Left ventricle myocardium (tissue), 1 donor: ENCODE measurements around the gene BAZ1A.

- PRO-cap = no peak
Measured at GRCh38 chr14:34425410-34425789, 36.6 kb downstream of the SPTSSA start.

- PRO-cap = no peak
Measured at GRCh38 chr14:34434254-34434934, 27.6 kb downstream of the SPTSSA start.

DNA sequence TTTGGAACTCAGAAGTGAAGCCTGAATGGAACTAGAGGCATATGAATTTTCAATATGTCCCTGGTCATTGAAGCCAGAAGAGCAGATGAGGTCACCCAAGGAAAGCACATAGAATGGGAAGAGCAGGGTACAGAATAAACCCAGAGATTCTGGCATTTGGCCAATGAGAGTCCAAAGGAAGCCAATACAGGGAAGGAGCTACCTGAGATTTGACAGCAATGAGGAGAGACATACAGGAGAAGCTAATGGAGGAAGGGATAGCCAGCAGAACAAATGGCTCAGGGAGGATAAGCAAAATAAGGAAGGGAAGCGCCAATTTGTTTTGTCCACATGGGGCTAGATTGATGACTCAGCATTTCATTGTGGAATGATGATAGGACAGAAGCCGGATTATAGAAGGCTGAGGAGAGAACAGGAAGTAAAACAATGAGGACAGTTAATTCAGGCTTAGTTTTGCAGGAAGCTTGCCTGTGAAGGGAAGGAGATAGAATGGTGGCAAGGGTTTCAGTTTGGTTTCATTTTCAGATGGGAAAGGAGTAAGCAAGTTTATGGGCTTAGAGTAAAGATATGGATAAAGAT is 3.1 kb upstream of the SPTSSA start:
- PRO-cap = no peak

- PRO-cap = no peak
Measured at GRCh38 chr14:34520594-34521154, 18.8 kb downstream of the EAPP start.

- PRO-cap = no peak
Measured at GRCh38 chr14:34650597-34651245, 20.8 kb upstream of the SNX6 start.

GRCh38 chr14:34680805-34681404 is 33.5 kb downstream of the CFL2 start:
- PRO-cap = no peak

DNA sequence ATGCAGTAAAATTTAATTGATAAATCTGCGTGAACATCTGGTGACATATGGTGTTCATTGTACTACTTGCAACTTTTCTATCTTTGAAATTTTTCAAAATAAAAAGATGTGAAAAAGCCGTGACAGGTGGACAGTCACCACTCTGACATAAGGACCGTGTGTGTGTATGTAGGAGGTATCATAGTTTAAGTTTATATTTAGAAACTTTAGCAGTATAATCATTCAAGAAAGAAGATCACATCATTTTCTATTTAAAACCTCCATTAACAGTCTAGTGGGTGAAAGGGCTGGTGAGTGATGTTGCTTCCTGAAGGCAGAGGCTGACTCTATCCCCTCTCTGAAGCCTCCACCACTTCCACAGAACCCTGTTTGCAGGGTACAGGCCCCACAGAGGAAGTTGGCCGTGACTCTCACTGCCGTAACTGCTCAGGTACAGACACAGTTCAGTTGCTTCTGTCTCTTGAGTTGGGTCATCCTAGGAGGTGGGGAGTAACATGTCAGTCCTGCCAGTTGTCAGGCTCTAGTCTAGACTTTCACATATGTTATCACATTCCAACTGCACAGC is 31.7 kb downstream of the CFL2 start:
- PRO-cap = no peak

GRCh38 chr14:34687476-34688078 is 26.8 kb downstream of the CFL2 start:
- PRO-cap = no peak

DNA sequence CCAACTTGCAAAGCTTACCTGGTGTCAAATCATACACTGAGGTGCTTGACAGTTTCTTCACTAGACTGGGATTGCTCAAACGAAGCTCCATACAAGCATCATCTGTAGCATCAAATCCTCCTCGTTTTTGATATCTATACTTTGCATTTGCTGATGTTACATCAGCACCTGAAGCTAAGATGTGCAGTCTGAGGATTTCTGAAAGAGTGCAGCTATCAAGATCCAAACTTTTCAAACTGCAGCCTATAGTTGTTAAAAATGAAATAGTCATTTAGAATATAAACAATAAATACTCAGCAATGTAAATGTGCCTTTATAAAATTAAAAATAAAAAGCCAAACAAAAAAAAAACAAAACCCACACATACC is 71.3 kb upstream of the CFL2 start:
- PRO-cap = no peak

GRCh38 chr14:34875207-34875714 is at the start of gene BAZ1A:
TSS of gene BAZ1A (minus strand) at chr14:34875360.
- PRO-cap = bidirectional peak, plus-strand start at chr14:34875456, minus-strand start at chr14:34875339

DNA sequence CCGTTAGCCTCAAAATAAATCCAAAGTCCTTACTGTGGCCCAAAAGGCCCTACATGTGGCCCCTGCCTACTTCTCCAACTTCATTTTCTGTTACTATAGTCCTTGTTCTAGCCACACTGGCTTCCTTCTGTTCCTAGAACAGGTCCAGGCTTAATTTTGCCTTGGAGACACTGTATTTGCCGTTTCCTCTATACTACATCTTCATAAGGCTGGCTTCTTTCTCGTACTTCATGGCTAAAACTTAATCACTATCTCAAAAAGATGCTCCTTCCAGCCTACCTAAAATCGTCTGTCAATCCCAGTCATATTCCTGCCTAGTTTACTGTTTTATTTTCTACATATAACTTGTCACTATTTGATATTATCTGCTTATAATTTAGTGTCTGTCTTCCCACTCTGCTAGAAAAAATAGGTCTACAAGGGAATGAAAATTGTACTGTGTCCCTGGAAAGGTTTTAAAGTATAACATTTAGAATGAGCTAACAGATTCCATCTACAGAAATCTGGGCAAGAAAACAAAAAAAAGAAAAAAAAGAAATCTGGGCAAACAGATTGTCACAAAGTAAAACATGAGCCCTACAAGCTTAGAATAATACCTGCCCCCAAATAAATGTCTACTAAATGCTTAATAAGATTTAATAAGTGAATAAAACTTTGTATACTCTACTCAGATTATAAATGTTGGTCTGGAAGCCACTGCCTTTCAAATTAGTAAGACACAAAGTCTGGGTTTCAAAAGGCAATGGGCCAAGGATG is 18.5 kb downstream of the PPP2R3C start:
- PRO-cap = no peak

DNA sequence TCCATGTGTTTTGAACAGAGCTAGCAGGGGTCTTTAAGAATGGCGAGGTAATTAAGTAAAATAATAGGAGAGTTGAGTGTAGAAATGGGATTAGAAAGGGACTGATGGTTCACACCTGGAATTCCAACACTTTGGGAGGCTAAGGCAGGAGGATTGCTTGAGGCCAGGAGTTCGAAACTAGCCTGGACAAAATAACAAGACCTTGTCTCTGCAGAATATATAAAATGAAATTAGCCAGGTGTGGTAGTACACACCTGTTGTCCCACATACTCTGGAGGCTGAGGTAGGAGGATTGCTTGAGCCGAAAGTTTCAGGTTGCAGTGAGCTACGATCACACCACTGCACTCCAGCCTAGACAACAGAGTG is 7.9 kb downstream of the PSMA6 start:
- PRO-cap = no peak

GRCh38 chr14:35336342-35337499 is 44.5 kb downstream of the PSMA6 start:
- PRO-cap = bidirectional peak, plus-strand start at chr14:35336688, minus-strand start at chr14:35336514; bidirectional peak, plus-strand start at chr14:35336850, minus-strand start at chr14:35336810; bidirectional peak, plus-strand start at chr14:35337122, minus-strand start at chr14:35336923

DNA sequence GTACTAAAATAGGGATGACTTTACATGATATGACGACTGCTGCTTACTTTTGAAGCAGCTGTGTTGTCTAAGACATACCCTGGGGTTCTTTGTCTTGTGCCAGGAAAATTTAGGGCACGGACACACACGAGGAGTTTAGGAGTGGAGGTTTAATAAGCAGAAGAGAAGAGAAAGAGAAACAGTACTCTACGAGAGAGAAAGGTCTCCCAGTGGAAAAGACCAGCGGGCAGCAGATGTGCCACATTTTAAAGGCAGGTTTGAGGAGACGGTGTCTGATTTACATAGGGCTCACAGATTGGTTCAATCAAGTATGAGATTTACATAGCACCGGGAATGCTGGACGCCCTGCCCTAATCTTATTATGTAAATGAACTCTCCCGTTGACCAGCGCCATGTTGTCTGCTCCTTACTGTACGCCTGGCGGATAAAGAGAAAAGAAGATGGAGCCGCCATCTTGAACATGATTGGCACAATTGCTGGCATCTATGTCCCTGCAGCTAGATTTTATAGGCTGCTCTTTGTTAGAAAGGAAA is 17.9 kb downstream of the NFKBIA start:
- PRO-cap = bidirectional peak, plus-strand start at position 409 of the sequence, minus-strand start at position 237 of the sequence

DNA sequence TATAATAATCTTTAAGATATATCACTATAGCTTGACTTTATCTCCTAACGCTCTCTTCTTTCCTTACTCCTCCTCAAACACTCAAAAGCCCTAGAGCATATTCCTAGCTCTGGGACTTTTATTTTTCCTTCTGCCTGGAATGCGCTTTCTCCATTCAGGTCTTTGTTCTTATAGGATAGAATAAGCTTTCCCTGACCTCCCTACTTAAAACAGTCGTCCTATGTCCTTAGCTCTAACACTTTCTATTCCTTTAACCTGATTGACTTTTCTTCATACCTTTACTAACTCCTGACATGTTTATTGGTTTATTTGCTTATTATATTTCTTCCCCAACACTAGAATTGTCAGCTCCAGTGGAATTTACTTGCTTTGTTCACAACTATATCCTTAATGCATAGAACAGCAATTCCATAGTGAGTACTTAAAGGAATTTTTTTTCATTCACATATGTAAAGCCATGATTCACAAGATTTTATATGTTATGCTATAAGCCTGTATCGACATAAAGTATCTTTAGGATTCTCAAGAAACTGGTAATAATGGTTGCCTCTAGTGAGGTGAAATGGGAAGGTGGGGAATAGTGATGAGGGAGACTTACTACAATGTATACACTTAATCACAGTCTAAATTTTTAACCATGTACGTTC is 91.1 kb downstream of the RALGAPA1 start:
- PRO-cap = no peak

DNA sequence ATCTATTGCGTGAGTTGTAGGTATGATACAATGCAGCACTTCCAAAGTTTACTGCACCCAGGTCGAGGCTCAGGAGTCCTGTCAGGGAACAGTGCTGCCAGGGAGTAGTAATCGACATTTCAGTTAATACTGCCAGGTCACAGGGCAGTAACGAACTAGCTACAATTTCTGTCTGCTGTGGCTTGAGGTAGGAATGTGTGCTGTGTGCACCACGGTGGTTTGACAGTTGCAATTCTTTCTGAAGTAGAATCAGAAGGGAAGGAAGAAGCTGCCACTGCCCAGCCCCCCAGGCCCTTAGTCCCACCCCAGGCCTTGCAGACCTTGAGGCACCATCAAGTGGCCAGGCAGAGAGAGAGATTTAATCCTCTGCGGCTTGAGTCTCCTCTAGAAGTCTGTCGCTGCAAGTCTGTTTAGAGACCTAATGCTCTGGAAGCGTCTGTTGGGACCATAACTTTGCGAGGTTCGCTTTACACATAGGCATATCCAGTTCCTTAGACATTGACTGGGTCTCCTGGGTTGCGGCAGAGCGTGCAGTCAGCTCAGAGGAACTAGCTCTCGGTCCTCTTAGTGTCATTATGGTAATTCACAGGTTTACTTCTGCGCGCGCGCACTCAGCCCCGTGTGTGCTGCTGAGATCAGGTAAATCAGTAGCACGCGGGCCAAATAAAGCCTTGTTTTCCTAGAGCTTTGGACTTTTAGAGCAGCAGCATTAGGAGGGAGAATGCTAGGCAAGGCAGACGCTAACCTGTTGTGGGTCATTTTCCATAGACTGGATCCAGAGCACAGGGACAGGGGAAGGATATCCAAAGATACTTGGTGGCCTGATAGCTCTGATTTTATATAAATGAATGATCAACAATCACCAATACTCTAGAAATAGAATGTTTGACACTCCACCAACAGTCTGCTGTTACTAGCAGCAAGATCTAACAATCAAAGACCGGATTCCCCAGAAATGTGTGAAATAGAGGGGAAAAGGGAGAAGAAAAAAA is 9.7 kb downstream of the NKX2-1 start:
- PRO-cap = no peak

DNA sequence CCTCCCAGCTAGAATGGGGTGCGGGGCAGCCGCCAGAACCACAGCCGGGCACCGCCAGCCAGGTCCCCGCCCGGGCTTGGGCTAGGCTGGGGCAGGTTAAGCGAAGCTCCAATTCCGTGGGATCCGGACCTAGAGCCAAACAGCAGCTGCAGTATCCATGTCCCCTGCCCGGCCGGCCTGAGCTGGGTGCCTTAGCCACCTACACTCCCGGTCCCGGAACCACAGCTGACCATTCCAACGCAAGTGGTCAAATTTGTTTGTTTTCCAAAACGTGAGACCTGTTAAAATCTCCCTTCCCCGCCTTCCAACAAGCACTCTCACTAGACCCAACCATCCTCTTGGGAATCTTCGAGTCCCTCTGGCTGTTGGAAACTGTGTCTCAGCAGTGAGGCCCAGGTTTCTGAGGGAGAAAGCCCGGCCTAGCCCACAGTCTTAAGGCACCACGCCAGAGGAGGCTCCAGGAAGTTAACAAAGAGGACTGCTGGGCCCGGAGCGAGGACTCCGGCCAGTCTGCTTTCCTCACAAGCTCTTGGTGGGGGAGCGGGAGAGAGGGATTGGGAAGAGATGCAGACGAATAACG is 5.3 kb downstream of the NKX2-1 start:
- PRO-cap = no peak

DNA sequence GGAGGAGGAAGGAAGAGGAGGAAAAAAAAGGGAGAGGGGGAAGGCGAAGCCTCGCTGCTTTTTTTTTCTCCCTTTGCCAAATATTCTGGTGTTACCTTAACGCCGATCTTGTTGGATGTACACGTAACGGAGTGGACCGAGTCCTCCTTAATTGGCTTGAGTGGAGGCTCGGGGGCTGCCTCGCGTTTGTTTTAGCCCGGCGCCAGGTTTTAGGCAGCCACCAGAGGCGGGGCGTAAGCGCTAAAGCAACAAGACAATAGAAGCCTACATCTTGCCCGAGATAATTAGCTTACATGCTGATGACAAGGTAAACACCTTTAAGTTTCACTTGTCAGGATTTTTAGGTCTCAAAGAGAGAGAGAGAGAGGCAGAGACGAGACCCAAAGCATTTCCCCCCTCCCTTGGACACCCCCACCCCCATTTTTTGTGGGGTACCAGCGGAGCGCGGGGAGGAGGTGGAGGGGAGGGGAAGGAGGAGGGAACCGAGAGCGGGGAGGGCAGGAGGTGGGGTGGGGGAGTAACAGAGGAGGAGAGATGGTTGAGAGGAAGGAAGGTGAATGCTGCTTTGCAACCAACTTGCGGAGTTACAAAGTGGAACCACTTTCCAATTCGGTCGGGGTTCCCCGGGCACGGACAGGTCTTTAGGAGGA is 534 bp downstream of the NKX2-1 start:
- PRO-cap = no peak

DNA sequence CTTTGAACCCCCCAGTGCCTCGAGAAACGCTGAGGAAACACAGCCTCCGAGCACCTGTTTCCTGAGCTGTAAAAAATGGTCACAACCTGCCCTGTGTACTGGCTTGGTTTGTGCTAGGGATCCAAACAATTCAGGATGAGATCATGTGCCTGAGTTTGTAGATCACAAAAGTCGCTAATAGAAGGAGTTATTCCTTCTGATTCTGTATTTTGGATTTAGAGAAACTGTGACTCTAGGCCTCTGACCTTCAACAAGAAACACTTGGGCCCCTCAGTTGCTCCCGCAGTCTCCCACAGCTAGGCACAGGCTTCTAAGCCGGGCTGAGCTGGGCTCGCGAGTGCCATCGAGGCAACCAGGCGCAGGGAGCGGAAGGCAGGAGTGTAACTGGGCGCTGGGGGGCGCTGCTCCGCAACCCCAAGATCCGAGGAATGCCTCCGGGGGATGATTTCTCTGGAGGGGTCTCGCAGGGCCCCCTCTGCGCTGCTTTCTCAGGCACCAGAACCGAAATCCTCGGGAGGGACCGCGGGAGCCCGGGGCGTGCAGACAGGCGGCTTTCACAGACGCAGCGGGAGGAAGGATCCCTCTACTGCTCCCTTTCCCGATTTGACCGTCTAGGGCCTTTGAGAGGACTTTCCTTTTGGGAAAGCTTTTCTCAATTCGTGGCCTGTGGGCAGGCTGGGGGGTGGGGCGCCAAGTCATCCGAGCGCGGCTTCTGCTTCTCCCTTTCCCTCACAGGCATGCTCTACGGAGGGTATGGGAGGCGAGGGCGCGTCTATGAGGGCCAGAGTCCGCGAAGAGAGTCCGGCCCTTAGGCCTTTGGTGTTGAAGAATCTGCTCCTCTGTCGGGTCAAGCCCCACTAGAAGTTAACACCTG is 4.2 kb upstream of the NKX2-1 start:
- PRO-cap = no peak

- PRO-cap = no peak
Measured at GRCh38 chr14:36656609-36657135, 5.0 kb upstream of the PAX9 start.